ENCODE measurements around a stretch of chr6.

DNA sequence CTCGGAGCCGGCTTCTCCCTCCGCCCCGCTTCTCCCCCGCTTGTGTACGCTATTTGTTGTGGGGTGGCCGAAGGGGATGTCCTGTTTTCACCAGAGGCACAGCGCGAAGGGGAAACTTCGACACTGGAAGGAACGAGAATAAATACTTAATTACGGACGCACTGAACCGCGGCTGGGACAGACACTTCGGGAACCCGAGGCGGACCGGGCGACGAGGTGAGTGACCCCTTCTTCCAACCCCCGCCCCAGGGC is 303 bp downstream of the EYA4 start:
- RRBS, result 2% methylated on average over 4 of the region's 22 CpGs

DNA sequence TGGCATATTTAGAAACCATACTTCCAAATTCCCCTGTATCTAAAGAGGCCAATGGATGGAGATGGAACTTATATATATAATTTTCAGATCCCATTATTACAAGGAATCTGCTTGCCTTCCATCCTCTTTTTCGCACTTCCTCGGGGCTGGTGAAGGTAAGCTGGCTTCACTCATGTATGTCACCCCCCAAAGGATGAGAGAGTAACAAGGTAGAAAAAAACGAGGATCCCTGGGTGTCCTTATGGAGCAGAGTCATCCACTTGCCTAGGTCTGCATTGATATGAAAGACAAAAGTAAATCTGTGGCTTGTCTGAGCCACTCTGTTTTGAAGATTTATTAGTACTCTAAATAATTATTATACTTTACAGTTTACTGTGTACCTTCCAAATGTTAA is 7.0 kb upstream of the TCF21 start:
- RRBS, result no CpG with 5 or more reads among the region's 3 CpGs

DNA sequence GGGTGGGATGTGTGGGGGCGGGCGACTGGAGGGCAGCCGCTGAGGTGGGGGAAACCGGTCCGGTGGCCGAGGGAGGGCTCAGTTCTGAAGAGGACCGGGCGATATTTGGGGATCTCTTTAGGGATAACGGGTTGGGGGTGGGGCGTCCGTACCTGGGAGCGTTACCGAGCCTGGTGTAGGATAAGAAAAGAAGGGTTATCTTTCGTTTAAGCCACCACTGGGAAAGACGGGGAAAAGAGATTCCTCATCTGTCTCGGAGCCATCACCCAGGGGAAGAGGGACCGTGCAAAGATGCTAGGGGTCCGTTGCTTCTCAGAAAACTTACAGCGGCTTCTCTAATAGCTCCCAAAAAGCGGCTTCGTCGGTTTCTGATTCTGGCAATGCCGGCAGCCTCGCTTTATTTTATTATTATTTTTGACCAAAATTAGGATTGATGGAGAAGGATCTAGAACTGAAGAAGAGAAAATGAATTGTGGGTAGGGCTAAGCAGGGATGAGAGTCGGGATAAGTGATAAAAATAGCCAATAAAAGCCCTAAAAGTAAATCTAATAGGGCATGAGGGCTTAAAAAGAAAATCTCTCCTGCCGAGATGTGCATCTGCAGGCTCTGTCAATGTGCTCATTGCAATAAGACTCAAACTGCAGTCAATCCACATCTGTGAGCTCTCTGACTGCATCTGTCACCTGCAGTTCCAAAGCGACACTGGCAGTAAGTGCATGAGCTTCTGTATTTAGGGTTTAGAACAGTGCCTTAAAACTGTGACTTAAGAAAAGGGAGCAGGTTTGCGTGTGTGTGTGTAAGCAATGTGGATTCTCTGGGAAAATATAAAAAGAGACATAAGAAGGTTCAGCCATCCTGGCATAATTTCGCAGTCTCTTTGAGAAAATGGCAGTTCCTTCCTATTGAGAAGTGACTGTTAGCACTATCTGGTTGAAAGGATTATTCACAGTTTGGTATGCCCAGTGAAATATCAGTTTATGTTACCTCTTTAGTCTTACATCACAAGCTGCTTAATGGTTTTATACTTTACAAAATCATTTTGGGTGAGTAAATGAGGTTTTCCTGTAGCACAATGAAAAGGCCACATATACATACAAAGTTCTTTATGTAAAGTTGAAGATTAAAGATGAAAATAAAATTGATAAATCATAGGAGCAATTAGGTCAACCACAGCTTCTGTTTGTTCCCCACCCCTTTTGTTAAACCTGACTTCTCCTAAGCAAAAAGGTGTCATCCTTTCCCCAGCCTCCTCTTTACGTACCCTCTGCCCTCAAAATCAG is 956 bp downstream of the TBPL1 start:
- RRBS, result 3% methylated on average over 4 of the region's 30 CpGs

DNA sequence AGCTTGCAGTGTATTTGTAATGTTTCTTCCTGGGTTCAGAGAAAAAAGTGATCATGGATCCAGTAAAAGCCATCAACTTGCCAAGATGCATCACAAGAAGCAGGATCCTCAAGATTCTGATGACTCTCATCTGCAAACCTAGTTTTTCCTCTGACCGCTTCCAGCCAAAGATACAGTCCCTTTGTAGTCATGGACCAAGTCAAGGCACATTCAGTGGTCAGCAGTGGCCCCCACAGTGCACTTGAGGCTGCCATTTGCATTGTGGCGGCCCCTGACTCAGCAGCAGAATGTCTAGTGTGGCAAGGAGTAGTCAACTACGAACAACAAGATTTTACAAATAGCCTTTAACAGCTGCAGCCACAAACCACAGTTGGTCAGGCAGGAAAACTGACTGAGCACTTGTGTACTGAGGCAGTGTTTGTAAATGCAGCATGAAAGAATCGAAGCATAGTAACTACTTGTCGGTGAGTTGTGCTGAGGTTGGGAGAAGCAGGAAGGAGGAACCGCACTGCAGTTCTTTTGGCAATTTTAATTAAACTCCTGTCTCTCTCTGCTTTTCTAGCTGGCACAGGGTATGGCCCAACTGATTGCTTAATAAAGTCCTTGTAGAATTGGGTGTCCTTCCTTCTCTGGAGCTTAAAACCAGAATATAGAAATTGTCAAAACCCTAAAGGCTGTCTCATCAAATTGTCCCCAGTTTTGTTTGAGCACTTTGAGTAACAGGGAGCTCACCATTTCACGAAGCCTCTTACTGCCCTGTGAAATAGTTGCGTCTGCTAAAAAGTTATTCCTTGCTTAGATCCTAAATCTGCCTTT is 49.5 kb downstream of the SLC2A12 start:
- RRBS, result no CpG with 5 or more reads among the region's 8 CpGs

DNA sequence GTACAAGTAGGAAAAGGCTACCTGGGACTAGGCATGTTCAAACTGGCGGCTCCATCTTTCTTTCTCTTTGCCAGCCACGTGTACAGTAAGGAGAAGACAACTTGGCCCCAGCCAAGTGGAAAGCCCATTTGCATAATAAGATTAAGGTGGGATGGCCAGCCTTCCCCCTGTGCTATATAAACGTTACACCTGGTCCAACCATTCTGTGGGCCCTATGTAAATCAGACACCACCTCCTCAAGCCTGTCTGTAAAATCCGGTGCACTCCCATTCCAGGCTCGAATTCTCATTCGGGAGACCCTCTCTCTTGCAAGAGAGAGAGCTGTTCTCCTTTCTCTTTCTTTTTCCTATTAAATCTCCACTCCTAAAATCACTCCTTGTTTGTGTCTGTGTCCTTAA is 27.2 kb upstream of the SLC2A12 start:
- RRBS, result no CpG with 5 or more reads among the region's 6 CpGs

DNA sequence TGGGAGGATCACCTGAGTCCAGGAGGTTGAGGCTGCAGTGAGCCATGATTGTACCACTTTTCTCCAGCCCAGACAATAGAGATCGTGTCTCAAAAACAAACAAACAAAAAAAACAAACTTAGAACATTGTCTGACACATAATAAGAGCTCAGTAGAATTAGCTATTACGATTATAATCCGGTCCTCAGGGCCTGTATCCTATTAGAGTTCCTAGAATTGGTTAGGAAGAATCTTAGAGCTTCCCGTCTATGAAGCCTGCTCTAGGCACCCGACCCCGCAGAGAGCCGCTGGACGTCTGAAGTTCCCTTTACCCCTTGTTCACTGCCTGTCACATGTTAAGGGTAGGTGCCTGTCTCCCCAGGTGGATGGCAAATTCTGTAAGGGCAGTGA is 113.9 kb upstream of the SLC2A12 start:
- RRBS, result no CpG with 5 or more reads among the region's 8 CpGs

DNA sequence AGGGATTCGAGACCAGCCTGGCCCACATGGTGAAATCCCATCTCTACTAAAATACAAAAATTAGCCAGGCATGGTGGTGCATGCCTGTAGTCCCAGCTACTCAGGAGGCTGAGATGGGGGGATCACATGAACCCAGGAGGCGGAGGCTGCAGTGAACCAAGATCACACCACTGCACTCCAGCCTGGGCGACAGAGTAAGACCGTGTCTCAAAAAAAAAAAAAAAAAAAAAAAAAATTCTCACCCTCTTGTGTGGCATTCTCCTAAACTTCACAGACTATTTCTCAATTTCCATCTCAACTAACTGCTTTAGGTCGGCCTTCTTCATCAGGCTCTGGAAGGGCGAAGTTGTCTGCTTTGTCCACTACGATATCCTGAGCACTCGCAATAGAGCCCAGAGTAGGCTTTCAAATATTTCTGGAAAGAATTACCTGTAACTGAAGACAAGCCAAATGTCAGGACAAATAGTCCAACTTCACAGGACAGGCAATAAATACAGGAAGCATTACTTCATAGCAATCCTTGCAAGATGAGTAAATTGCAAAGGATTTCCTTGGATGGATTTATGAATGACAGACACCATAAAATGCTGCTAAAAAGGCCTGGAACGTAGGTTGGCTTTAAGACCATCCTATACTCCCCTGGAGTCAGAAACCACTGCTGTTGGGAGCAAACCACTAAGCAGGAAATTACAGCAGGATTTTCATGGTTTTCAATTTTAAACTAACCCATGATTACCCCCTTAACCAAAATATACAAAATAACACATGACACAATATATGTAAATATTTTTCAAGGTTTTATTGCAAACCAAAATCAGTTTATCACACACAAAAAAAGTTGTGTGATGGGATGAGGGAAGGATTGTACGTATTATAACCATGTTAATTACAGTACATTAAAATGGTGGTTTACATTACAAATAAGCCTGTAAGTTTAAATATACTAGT is 116.3 kb upstream of the SLC2A12 start:
- RRBS, result no CpG with 5 or more reads among the region's 10 CpGs

GRCh38 chr6:134169513-134170674 is 117.5 kb upstream of the SLC2A12 start:
- RRBS, result no CpG with 5 or more reads among the region's 31 CpGs

- RRBS, result 0% methylated on average over 1 of the region's 37 CpGs
Measured at GRCh38 chr6:134177998-134179133, 125.9 kb upstream of the SLC2A12 start.

GRCh38 chr6:134312217-134312799 is 5.6 kb downstream of the SGK1 start:
- RRBS, result no CpG with 5 or more reads among the region's 3 CpGs

- RRBS, result no CpG with 5 or more reads among the region's 6 CpGs
Measured at GRCh38 chr6:134398365-134398748, 80.4 kb upstream of the SGK1 start.

GRCh38 chr6:134460841-134461369 is 143.0 kb upstream of the SGK1 start:
- RRBS, result no CpG with 5 or more reads among the region's 8 CpGs

GRCh38 chr6:134632913-134633653 is 315.2 kb upstream of the SGK1 start:
- RRBS, result no CpG with 5 or more reads among the region's 30 CpGs

- RRBS, result no CpG with 5 or more reads among the region's 3 CpGs
Measured at GRCh38 chr6:134720509-134721342, 229.2 kb downstream of the ALDH8A1 start.

DNA sequence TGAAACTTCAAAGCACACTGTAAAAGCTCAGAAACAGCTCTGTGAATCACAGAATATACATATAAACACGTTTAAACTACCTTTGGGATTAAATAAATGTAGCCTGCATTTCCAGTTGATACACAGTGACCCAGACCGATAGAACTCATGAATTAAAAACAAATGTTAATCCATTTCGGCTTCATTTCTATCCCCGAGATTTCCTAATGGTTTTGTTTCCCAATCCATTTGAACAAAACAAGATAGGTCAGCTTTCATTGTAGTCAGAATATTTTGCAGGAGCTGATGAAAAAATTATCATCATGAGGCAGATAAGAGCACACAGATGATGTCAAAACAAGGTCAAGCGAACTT is 96.3 kb downstream of the ALDH8A1 start:
- RRBS, result no CpG with 5 or more reads among the region's 5 CpGs

DNA sequence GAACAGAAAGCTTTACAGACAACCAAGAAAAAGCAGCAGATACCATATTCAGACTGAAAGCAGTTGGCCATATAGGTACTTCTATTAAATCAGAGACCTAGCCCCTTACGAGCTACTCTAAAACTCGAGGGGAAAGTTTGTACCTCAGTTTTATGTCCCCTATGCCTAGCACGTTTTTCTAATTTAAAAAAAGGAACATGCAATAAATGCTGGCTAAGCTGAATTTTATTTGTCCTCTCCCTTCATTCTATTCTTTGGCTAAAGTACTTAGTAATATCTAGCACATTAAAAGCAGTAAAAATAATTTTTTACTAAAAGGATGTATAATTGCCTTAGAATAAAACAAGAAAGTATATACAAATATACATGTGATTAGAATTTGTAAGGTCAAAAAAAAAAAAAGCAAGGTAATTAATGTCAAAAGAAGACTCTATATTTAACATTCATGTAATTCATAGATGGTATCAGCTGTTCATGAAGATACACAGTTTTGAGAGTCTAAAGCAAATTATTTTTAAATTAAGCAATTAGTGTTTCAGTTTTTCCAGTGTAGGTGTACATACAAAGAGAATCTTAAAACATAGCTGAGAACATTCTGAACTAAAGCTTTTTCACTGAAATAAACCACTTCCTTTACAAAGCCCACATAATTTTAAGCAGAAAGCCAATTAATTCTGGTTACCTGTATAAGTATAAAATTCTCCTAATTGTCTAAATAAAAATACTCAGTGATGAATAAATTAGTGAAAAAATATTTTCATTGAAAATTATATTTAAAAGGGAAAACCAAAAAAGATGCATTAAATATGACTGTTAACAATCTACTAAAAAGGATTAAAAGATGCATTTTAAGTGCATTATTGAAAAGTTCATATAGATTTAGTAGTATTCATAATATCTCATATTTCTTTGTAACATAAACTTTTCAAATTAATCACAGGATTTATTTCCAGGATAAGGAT is 32.4 kb downstream of the HBS1L start:
- RRBS, result no CpG with 5 or more reads among the region's 3 CpGs

DNA sequence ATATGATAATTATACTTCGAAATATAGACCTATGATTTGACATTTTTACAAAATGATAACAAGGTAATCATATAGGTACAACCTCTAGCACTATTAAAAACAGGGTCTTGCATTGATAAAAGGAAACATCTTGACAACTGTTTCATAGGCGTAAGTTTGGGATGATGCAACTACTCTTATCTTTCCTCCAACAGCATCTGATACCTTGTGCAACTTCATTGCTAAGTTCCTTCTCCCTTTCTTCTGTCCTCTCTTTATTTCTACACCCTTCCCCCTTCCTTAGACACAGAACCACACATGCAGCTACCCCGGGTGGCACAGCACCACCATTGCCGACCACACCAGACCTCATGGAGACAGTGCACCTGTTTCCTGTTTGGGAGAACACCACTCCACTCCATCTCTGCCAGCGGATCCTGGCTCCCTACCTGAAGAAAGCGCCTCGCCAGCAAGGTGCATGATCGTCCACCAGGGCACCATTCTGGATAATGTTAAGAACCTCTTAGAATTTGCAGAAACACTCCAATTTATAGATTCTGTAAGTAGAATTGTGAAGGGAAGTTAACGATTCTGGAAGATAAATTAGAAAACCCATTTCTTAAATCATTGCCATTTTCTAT is 14.5 kb downstream of the MYB start:
- RRBS, result no CpG with 5 or more reads among the region's 9 CpGs

DNA sequence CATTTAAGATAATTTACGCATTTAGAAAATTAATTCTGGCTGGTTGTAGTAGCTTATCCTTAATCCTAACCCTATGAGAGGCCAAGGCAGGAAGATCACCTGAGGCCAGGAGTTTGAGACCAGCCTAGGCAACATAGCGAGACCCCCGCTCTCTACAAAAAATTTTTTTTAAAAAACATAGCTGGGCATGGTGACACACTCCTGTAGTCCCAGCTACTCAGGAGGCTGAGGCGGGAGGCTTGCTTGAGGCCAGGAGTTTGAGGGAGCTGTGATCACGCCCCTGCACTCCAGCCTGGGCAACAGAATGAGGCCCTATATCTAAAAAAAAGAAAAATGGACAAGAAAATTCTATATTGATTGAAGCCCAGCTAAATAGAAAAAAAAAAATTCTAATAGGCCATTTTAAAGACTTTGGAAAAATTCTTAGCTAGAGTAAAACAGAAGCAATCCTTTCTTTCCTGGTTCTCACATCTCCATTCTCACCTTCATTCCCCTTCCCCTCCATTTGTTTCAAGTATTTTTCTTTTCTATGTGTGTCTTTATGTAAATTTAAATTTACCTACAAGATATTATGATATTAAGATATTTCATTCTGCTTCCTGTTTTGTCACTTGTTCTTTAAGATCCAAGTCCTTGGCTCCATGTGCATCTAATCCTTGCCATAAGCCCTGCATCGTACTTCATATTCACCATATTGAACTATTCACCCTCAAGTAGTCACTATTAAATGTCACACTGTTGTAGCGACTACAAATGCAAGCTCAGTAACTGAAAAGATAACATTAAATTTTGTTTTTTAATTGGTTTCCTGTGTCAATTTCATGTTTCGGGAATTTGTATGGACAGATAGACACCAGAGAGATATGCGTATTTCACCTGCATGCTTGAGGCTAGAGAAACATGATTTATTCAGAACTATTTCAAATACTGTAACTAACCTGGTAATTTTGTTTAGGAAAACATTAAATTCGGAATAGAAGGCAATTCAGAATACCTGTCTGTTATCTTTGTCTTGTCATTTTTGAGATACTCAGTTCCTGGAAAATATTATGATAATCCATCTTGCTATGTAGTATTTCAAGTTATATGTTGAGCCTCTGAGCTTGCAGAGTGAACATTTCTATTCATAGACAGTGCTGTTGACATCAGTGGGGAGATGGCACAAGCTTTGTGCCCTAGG is 33.2 kb downstream of the MYB start:
- RRBS, result no CpG with 5 or more reads among the region's 10 CpGs

- RRBS, result no CpG with 5 or more reads among the region's 6 CpGs
Measured at GRCh38 chr6:135877313-135878068, 26.0 kb downstream of the PDE7B start.

All from cardiac fibroblast (primary cell).